Placental pericyte (primary cell): ENCODE measurements around the genes GRIFIN and AMZ1.

DNA sequence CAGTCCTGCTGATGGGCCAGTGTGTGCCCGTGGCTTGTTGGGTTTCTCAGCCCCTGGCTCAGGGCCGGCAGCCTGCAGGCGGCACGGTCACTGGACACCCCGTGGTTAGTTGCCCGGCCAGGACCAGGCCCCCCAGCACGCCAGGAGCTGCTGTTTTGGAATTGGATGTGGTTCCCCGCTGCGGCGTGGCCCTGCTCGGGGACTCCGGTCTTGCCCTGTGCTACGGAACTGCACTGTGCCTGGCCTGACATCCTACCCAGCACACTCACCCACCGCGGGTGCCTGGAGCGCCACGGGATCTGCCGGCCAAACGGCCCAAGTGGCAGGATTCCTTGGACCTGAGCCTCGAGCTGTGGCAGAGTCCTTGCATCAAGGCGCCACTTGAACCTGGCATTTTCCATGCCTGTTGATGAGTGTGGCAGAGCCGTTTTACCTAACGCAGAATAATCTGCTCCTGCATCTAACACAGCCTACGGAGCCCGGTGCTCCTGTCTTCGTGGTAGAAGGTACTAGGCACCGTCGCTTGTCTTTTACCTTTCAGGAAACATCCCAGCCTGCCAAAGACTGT lies 89.1 kb downstream of the ELFN1 start:
- CAGE, long polyA plus RNA = no peak

GRCh38 chr7:1848121-1849007 lies 178.3 kb downstream of the ELFN1 start:
- CAGE, long polyA plus RNA = no peak

DNA sequence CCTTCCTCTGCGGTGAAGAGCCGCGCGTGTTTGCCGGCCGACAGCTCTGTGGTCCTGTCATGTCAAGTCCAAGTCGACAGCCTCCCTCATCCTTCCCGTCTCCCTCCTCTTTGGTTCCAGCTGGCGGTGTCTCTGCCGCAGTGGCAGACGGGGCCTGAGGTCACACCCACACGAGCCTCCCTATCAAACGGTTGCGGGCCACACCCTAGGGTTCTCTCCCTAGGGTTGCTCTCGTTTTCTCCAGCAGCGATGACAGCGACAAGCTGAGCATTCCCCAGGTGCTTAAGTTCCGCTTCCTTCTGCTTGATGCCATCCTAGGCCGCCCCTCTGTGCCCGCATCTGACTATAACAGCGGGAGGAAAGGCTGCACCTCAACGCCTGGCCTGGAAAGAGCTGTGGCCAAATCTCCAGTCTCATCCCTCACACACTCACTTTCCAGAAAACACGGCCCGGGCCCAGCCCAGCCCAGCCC lies 185.0 kb downstream of the ELFN1 start:
- CAGE, long polyA plus RNA = no peak

GRCh38 chr7:1883733-1884252 lies 213.7 kb downstream of the ELFN1 start:
- CAGE, long polyA plus RNA = no peak

DNA sequence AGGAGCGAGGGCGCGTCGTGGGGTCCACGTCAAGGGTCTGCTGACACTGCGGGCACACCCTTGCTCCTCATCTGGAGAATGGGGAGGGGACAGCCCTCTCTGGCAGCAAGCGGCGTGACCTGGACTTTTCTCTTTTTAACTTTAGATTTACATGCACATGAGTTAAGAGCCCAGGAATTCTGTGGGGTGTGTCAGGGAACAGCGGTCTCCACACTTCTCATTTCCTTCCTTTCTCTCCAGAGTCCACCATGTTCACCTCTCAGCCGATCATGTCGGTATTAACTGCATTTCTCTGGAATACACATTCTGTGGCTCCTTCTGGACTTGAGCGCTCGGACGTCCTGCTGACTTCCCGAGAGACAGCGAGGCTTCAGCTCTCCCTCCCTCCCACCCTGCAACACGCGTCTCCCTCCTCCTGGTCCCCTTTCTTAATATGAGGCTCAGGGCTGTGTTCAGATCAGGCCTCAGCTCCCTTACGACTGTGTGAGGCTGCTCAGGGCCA lies 261.2 kb downstream of the ELFN1 start:
- CAGE, long polyA plus RNA = no peak

DNA sequence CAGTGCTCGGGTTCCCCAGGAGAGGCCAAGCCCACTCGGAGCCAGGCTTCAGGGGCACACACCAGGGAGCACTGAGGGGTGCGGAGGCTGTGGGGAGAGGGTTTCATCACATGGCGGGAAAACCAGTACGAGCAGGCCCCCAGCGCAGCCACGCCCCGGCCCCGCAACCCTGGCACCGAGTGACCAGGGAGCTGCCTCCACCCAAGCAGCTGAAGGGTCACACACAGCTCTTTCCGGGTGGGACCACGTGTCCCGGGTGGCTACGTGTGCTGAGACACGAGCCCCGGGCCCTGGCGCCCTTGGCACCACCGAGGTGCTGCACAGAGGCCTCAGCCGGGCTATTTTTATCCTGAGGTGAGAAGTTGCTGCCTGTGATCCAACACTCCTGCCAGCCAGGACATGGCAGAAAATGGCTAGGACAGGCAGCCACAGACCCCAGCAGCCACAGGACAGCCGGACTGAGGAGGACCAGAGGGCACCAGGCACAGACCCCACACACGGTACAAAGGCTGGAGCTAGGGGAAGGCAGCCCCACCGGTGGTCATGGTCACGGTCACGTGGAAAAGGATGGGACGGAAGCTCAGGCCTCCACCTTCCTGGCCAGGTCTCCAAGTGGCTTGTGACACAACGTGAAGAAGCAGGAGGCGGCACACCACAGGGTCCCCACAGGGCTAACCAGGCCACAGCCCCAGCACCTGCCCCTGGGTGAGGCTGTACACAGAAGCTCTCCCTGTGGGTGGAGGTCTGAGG lies 223.7 kb downstream of the MAD1L1 start:
- CAGE, long polyA plus RNA = no peak

- CAGE, long polyA plus RNA = no peak
Measured at GRCh38 chr7:2299812-2300468, 14.3 kb downstream of the SNX8 start.

- CAGE, long polyA plus RNA = no peak
Measured at GRCh38 chr7:2353843-2354677, 567 bp upstream of the EIF3B start.

DNA sequence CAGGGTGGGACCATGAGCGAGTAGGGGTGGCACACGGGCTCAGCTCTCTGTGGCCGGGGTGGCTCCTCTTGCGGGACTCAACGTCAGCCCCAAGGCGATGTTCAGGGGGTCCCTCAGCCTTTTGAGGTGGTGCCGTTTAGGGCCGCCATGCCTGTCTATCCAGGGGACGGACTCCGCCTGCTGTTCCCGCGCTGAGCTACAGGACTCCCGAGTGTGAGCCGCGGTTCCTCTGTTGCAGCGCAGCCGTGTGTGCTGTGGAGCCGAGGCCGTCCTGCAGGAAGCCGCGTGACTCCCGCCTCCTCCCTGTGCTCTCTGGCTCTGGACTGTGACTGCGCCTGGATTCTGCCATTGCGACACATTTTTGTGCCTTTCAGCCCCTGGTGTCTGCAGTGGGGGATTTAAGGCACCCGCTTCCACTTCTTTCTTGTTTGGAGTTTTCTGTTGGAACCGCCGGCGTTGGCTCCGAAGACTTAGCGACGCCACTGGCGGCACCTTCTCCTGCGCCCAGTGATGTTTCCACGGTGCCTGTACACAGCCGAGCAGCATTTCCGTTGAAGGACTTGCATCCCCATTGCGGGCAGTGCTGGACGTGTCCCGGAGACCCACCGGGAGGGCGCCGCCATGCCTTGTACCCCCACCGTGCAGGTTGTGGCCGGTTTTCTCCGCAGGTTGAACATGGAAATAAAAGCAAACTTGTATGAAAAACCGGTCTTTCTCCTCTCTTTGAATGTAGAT lies 23.2 kb upstream of the CHST12 start:
- CAGE, long polyA plus RNA = no peak

GRCh38 chr7:2451122-2451770 lies 25.0 kb downstream of the GRIFIN start:
- CAGE, long polyA plus RNA = no peak

DNA sequence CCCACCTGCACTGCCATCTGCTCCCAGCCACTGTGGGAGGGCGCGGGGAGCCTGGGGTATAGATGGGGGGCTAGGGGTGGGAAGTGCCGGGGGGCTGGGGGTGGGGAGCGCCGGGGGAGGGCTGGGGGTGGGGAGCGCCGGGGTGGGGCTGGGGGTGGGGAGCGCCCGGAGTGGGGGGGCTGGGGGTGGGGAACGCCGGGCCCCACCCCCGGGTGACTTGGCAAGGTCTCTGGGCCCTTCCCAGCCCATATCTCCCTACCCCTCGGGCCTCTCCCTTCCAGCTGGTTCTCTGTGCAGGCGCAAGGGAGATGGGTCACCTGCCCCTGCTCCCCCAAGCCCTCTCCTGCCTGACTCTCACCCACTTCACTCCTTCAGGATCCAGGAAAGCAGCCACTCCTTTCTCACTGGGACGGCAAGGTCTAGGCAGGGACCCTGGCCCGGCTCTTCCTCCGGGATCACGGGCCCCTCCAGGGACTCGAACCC lies at the start of gene GRIFIN:
GRIFIN (minus strand) TSS at position 32 of the 483 bp plus-strand sequence.
- CAGE, long polyA plus RNA = no peak

DNA sequence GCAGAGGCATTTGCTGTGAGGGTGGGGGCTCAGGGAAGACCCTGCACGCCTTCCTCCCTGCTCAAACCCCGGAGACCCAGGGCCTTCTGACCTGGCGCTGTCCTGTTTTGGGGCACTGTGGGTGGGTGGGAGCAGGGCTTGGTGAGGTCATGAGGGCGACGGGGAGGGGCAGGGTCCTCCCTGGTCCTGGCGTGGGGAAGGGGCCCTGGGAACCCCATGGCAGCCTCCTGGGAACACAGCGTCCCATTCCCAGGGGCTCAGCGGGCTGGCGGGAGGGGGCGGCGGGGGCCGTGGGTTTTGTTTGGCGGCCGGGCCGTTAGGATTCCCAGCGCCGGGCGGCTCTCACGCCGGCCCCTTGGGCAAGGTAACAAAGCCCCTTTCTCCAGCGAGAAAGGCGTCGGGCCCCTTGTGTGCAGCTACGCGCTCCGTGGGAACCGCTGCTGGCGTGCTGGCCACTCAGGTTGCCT lies 1.5 kb downstream of the LFNG start:
- CAGE, long polyA plus RNA = no peak

GRCh38 chr7:2542254-2543433 lies 12.7 kb downstream of the BRAT1 start:
- CAGE, long polyA plus RNA = no peak

GRCh38 chr7:2607028-2608211 lies 24.4 kb upstream of the TTYH3 start:
- CAGE, long polyA plus RNA = no peak

DNA sequence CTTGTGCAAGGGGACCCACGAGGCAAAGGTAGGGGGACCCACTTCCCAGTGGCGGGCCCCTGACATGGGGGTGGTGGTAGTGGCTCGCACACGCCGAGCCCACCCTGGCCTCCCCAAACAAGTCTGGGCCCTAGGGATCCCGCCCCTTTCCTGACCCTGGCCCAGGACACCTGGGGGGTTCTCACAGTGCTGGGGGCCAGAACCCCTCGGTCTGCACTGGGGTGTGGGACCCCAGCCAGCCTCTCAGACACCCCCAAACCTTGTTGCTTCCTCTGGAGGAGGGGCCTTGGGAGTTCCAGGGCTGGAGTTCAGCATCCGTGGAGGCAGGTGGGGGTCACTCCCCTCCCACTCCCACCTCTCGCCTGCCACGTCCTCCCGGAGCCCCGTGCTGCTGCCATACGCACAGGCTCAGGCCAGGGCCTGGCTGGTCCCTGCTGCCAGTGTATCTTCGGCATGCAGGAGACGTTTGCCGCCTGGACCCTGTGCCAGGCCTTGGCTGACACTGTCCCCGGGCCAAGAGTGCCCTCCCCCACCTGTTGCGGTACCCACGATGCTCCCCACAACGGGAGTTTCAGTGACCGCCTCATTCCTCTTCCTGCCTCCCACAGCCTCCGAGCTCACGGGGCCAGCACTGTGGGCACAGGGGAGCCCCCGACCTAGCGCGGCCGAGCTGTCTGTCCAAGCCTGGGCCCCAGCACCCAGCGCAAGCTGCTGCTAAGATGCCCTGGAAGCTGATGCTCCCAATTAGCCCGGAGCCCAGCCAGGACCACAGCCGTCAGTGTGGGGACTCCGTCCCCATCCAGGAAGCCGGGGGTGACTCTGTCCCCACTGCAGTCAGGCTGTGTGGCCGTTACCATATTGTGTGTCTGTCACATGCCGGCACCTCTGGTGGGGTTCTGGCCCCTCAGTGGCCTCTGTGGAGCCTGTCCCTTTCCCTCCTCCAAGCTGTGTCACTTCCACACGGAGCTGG lies 7.4 kb downstream of the TTYH3 start:
- CAGE, long polyA plus RNA = no peak

GRCh38 chr7:2687960-2688607 lies at the start of gene AMZ1:
Gene AMZ1 (plus strand): TSS chr7:2688202.
- CAGE, long polyA plus RNA = no peak

GRCh38 chr7:2729845-2730430 lies 41.9 kb downstream of the AMZ1 start:
- CAGE, long polyA plus RNA = no peak

- CAGE, long polyA plus RNA = no peak
Measured at GRCh38 chr7:2796144-2797161, 47.7 kb downstream of the GNA12 start.

DNA sequence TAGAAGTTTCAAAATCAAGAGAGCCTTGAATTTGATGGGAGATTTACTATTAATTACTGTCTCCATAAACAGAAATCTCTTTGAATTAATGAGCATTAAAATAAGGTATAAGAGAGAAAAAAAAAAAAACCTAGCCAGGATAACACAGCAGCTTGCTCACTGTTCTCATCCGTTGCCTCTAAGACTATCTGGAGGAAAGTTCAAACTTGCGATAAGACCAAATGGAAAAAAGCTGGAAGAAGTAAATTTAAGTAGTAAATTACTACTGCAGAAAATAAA lies 36.7 kb downstream of the GNA12 start:
- CAGE, long polyA plus RNA = no peak

GRCh38 chr7:2820479-2820993 lies 23.6 kb downstream of the GNA12 start:
- CAGE, long polyA plus RNA = no peak